Ileum (tissue), 1 donor: ENCODE measurements around the genes CLDN7, ACAP1 and EIF4A1.

GRCh38 chr17:7176651-7177130 is 2.5 kb downstream of the ASGR1 start:
- PRO-cap = no peak

DNA sequence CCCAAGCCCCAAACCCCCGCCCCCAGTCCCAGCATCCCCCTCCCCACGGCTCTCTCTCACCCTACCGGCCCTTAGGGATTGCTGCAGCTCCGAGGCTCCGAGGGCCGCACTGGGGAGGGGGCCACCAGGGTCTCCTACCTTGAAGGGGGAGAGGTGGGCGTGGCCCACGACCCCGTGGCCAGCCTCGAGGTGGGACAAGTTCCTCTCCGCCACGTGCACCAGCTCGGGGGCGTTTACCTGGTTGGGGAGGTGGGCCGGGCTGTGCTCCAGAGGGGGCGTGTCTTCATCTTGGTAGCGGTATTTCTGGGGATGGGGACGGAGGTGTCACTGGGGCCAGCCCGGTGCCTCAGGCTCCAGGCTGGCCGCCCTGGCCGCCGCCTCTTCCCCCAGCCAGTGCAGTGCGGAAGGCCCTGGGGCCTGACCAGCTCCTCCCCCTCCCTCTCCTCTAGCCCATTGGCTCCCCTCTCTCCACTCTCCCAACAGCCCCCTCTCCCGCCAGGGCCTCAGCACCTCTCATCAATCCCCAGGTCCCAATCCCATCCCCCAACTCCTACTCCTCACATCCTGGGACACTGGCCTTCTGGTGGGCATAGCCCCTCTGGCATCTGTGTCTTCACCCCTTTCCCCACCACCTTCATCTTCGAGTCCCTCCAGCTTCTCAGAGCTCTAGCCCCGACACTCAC is 9.3 kb downstream of the DLG4 start:
- PRO-cap = no peak

DNA sequence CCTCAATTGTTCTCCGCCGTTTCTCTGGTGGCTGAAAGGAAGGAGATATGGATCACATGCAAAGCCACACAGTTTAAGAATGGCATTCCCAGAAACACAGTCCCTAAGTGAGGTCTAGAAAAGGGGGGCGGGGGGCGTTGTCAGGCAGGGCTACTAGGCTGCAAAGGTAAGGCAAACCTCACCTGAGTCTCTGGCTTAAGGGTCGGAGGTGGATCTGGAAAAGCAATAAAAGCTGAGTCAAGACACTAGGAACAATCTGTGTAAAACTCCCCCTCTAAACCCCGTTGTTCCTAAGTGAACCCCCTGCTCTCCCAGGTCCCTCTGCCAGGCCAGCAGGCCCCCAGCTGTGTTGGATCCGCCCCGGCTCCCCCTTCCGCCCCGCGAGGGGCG is 1.8 kb downstream of the PHF23 start:
- PRO-cap = bidirectional peak, plus-strand start outside the sequence, minus-strand start at position 346 of the sequence

DNA sequence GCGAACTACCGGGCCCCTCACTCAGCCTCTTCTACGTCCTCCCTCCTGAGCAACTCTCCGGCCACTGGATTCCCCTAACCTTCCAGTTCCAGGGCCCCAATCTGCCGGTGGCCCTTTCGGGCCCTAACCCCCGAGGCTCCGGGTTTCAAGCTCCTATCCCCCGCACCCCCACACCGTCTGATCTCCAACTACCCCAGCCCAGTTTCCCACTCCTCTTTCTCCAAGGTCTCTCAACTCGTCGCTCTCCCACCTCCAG is 464 bp downstream of the PHF23 start:
- PRO-cap = no peak

GRCh38 chr17:7260774-7261749 is 1.2 kb downstream of the CLDN7 start:
- PRO-cap = bidirectional peak, plus-strand start at chr17:7261492, minus-strand start at chr17:7261078

GRCh38 chr17:7262074-7262939 is at the start of gene CLDN7:
CLDN7 (minus strand) TSS chr17:7262478.
- PRO-cap = bidirectional peak, plus-strand start at chr17:7262699, minus-strand start at chr17:7262474; bidirectional peak, plus-strand start at chr17:7262874, minus-strand start at chr17:7262883

DNA sequence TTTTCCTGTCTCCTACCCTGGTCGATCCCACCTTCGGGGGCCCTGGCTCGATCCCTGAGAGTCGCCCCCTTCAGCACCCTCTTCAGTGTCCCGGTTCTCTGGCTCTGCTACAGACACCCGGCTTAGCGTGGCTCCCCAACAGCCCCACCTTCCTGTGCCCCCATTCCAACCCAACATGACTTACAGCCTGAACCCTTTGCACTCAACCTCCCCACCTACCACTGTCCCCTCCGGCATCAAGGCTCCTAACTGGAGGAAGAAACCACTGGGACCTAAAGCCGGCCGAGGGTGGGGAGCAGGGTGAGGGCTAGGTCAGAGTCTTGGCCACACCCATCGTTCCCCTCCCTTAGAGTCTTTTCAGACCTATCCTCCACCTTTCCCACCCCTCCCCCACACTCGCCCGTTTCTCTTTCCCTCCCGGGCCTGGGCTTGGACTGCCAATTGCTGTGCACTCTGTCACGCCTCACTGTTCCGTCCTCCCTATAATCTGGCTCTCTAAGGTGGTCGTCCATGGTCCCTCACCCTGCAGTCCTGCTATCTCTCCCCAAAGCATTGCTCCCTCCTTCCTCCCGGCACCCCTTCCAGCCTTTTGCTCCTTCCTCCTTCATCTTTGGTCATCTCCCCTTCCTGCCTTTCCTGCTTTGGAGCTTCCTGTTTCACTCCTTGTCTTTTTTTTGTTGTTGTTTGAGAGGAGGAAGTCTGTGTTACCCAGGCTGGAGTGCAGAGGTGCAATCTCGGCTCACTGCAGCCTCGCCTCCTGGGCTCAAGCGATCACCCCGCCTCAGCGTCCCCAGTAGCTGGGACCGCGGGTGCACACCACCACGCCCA is 876 bp upstream of the CLDN7 start:
- PRO-cap = bidirectional peak, plus-strand start at position 430 of the sequence, minus-strand start at position 247 of the sequence; bidirectional peak, plus-strand start at position 677 of the sequence, minus-strand start at position 591 of the sequence

- PRO-cap = bidirectional peak, plus-strand start at chr17:7264030, minus-strand start at chr17:7263954
Measured at GRCh38 chr17:7263768-7264157, 1.5 kb upstream of the CLDN7 start.

- PRO-cap = no peak
Measured at GRCh38 chr17:7280071-7280416, 1.5 kb upstream of the SLC2A4 start.

GRCh38 chr17:7290658-7290960 is 3.8 kb downstream of the YBX2 start:
- PRO-cap = no peak

GRCh38 chr17:7336314-7336853 is at the start of gene ACAP1:
ACAP1 (plus strand) TSS chr17:7336529.
- PRO-cap = no peak

DNA sequence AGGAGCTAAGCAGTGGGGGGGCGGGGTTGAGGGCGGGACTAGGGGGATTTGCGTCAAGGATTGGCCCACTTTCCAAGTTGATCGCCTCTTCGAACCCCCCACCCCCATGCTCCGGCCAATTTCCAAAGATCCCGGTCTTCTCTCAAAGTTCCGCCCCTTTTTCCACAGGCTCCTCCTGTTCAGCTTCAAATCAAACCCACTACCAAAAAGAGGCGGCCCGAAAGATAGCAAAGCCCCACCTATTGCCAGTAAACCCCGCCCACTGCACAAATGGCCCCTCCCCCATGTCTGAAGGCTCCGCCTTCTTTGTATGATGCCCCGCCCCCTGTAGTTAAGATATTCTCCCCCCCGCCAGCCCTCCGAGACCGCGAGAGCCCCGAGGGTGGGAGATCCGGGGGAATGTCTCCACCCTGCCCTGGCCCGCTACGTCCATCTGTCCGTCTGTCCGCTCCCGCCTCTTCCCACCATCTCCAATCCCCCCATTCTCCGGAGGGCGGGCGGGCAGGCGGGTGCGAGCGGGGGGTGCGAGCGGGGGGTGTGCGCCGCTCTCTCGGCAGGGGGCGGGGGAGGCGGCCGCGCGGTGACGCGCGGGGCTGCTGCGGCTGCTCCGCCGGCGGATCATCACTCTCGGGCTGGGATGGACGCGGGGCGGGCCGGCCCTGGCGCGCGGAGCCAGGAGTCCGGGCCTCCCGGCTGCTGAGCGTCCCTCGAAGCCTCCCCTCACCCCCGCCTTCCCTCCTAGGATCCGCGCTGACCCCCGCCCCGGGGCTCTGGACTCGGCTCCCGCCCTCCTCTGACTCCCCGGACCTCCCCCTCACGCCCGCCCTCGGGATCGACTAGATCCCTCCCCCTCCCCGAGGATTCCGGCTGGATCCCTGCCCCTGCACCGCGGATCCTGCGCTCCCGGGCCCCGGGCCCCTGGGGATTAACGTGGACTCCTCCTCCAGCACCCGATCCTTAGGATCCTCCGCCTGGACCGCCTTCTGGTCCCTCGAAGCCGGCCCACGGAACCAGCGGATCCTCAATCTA is 709 bp upstream of the TMEM256 start:
- PRO-cap = bidirectional peak, plus-strand start at position 68 of the sequence, minus-strand start outside the sequence; unidirectional peak, plus-strand start at position 362 of the sequence; unidirectional peak, plus-strand start at position 556 of the sequence; unidirectional peak, plus-strand start at position 624 of the sequence

DNA sequence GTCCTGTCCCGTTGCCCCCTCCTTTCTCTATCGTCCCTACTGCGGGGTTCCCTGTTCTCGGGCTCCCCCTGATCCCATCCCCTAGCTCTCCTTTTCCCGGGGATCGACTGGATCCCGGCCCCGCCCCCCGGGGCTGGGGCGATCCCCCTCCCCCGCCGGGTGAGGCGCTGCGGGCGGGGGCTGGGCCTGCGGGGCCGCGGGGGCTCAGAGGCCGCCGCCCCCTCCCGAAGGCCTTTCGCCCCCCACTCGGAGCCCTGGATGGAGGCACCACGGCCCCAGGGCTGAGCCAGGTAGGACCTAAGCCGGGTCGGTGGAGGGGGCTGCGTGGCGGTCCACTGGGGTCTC is 1.4 kb upstream of the TMEM256 start:
- PRO-cap = no peak

- PRO-cap = unidirectional peak, minus-strand start at chr17:7437021; unidirectional peak, minus-strand start at chr17:7437075
Measured at GRCh38 chr17:7436868-7437444, 1.7 kb downstream of the TMEM102 start.

GRCh38 chr17:7448436-7448909 is 3.6 kb downstream of the CHRNB1 start:
- PRO-cap = no peak

DNA sequence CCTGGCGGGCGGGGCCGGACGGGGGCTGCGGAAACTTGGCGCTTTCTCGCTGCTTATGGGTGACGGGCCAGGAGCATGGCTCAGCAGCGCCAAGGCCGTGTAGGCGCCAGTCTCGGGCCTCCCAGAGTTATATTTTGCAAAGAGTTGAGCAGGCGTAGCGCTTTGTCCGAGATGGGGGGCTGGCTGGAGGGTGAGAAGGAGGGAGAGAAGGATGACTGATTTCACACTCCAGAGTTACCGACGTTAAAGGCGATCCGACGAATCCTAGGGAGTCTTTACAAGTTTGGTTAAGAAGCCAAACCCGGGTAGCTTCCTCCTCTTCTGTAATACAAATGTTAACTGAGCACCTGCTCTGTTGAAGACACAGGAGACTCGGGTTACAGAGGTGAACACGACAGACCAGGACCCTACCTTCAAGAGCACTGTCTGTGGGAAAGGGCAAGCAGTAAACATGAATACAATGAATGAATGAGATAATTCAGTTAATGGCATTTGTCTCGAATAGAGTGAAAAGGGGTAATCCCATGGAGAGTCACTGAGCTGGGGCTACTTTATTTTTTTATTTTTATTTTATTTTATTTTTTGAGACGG is 3.7 kb downstream of the SLC35G6 start:
- PRO-cap = bidirectional peak, plus-strand start at position 56 of the sequence, minus-strand start outside the sequence

GRCh38 chr17:7486554-7487048 is 5.4 kb downstream of the SLC35G6 start:
- PRO-cap = no peak

DNA sequence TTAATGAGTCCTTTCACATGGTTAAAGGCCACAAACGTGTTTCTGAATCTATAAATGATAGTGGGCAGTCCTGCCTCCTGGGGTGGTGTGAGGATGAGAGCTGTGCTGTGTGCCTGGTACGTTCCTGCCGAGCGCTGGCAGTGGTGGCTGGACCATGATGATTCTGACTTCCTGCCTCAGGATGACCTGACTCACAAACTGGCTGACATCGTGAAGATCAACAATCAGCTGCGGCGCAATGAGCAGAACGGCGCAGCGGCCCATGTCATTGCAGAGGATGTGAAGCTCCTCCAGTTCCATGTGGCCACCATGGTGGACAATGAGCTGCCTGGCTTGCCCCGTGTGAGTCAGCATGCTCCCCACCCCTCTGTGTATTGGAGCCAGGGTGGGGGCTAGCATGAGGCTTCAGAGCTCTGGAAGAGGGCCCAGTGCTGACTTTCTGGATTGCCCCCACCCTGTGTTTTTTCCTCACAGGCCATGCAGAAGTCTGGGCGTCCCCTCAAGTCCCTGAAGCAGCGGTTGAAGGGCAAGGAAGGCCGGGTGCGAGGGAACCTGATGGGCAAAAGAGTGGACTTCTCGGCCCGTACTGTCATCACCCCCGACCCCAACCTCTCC is 16.0 kb downstream of the SLC35G6 start:
- PRO-cap = no peak

DNA sequence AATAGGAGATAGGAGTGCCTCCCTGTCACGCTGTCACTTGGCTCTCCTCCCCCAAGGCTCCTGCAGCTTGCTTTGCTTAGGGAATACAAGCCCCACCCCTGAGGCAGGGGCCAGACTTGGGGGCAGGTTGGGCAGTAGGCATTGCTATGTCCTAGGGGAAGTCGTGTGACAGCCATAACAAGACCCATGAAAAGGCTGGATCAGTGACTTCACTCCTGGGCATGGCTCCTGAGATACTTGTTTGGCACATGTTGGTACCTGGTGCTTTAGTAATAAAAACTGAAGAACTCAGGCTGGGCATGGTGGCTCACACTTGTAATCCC is 28.8 kb downstream of the SLC35G6 start:
- PRO-cap = no peak

- PRO-cap = bidirectional peak, plus-strand start at chr17:7572846, minus-strand start at chr17:7572458; unidirectional peak, plus-strand start at chr17:7572999
Measured at GRCh38 chr17:7572266-7573121, at the start of gene EIF4A1. EIF4A1 (plus strand) TSS chr17:7572825.